Kidney epithelial cell (primary cell): ENCODE results near the genes NAA30, GPR135 and SIX6.

- RAMPAGE, long total RNA: no peak
- RRBS: no CpG with 5 or more reads among the region's 5 CpGs
These were observed 208.1 kb downstream of the EXOC5 start for GRCh38 chr14:57060590-57060965.

GRCh38 chr14:57390129-57390859 is at the start of gene NAA30:
NAA30 (plus strand) TSS chr14:57390586.
- RAMPAGE, long total RNA: no peak
- RRBS: 0% methylated on average over 8 of the region's 61 CpGs

DNA sequence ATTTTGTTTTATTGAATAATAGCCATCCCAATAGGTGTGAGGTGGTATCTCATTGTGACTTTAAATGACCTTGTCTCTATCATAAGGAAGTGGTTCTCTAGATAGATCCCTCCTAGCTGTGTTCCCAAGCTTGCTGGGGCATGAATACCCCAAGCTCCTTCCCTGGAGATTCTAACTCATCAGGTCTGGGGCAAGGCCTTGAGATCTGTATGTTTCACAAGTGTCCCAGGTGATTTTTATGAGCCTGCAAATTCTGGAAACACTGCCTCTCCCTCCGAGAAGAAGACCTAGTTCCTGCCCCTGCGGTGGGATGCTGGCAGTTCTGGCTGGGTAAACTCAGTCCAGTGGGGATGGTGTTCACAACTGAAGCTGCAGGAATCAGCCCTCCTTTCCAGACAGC is 135.7 kb upstream of the SLC35F4 start:
- RAMPAGE, long total RNA: no peak
- RRBS: no CpG with 5 or more reads among the region's 2 CpGs

- RAMPAGE, long total RNA: no peak
- RRBS: no CpG with 5 or more reads among the region's 24 CpGs
These were observed 5.0 kb upstream of the PSMA3 start for GRCh38 chr14:58239336-58240355.

GRCh38 chr14:58293102-58293699 is 5.2 kb upstream of the ARID4A start:
- RAMPAGE, long total RNA: no peak
- RRBS: no CpG with 5 or more reads among the region's 14 CpGs

DNA sequence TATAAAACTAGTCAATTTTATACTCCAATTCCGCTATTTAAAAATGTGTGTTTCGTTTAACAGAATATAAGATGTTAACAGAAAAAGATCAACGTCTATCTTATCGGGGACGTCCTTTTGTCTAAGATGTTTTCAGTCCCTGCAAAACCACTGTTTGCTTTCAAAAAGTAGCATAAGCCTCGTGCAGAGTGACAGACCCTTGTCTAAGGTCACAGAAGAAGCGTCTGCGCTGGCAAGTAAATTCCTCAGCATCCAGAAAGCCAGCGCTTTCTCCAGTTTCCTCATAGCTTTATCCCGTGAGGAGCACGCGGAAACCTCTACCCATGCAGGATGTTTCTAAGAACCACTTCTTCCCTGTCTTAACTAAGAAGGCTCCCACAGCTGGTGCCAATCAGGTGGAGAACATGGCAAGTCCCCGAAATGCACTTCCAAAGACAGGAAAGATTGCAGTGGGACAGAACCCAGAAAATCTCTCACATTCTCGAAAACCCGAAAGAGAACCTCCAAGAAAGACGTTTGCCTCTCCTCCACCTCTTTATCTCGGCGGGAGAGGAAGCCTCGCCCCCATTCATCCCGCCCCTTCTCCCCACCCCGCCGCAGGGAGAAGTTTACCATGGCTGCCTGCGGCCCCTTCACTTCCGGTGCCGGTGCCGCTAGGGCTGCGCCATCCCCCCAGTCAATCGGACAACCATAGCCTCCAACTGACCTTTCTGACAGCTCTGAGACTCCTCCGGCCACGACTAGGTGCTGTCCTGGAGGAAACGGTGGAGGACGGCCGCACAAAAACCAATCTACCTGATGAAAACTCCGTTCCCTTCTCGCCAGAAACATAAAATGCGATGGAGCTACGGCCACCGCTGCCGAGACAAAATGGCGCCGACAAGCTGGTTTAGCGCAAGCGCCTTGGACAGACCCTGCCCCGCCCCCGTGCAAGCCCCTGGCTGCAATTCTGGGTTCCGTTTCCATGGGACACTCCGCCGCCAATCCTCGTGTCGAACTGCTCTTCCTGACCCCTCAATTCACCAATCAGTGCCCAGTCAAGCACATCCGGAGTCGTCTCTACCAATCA is 772 bp upstream of the ARID4A start:
- RAMPAGE, long total RNA: start-site peak on the minus strand centred at position 876 of the sequence, 28 bp wide, 107 and 112 reads in 2 replicates
- RRBS: 3% methylated on average over 4 of the region's 52 CpGs

DNA sequence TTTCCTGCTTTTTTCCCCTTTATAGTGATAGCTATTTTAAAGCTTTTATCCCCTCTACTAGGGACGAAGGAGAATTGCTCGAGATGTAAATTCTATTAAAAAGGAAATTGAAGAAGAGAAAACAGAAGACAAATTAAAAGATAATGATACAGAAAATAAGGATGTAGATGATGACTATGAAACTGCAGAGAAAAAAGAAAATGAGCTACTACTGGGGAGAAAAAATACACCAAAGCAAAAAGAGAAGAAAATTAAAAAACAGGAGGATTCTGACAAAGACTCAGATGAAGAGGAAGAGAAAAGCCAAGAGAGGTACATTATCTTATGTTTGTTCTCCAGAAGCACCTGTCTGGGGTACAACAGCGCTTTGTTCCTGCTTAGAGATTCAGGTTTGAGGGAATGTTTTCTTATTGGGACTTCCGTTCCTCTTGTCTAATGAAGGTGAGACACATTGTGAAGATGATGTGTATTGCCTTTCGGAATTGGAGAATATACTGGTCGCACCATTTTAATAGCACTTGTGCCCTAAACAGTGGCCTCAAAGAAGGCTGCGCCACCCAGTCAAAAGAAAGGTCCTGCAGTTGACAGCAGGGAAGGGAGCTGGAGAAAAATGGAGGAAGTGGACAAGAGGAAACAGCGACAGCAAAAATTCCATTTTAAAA is 44.6 kb upstream of the TOMM20L start:
- RAMPAGE, long total RNA: no peak
- RRBS: no CpG with 5 or more reads among the region's 8 CpGs

DNA sequence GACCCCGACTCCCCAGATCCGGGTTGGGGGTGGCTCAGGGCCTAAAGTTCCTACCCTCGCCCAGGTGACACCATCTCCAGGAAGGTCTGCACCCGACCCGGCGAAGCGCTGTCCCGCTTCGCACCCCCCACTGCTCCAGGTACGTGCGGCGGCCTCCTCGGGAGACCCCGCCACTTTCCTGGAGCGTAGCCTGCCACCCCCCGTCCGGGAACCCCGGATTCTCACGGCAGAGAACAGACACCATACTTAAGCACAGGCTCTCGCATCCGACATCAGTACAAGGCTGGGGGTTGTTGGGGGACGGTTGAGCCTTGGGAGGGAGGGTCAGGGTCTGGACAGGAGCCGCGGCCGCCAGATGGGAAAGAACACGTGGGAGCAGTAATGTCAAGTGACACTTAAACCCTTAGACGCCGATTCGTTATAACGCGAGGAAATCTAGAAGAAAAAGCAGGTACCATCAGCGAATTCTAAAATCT is 485 bp downstream of the TIMM9 start:
- RAMPAGE, long total RNA: start-site peak on the minus strand centred at position 359 of the sequence, 18 bp wide, 74 and 117 reads in 2 replicates
- RRBS: 3% methylated on average over 3 of the region's 32 CpGs

DNA sequence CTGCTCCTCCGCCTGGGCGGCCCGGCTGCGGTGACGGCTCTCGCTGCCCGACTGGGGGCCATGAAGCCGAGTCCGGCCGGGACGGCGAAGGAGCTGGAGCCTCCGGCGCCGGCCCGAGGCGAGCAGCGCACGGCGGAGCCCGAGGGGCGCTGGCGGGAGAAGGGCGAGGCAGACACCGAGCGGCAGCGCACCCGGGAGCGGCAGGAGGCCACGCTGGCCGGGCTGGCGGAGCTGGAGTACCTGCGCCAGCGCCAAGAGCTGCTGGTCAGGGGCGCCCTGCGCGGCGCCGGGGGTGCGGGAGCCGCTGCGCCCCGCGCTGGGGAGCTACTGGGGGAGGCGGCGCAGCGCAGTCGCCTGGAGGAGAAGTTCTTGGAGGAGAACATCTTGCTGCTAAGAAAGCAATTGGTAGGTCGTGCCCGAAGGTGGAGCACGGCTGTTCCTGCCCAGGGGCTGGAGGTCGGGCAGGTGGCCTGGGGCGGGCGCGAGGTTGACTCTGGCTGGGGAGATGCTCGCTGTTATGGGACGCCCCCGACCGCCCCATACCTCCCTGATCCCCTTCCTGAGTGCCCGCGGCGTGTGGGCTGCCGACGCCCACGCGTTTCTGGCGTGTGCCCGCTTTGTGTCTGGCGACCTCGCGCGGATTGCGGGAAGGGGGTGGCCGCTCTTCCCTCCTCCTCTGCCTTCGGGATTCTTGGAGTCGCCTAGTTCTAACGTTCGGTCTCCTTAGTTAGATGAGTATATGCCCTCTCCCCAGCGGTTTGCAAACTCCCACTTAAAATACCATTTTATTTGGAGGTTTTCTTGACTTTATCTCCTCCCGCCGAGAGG is 595 bp downstream of the DACT1 start:
- RAMPAGE, long total RNA: no peak
- RRBS: under 1% methylated on average over 28 of the region's 81 CpGs

DNA sequence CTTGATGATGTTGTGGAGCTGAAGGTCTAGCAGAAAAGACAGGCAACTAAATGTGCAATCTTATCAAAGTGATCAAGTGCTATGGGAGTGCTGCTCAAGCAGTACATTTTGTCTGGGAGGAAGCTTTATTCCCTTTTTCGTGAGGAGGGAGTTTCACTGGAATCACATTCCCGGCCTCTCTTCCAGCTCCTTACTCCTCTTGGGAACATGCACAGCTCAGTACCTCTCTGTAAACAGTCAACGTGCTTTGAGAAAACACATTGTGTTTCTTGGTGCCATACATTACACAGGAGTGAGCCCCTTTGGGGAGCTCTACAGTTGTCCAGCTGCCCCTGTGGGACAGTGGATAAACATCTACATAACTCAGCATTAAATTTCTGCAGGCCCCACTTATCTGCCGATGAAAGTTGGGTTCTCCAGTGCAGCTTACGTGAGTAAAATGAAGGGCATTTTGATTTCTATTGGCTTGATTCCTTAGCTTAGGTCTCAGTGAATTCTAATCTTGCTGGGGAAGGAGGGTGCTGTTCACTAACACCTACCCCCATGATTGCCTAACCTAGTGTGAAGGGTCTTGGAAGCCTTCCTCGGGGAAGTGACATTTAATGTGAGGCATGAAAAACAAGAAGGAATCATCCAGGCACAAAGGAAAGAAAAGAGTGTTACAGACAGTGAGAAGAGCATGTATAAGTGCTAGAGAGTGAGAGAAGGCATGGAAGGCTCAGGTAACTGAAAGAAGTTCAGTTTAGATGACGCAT is 80.8 kb downstream of the DAAM1 start:
- RAMPAGE, long total RNA: no peak
- RRBS: no CpG with 5 or more reads among the region's 7 CpGs

DNA sequence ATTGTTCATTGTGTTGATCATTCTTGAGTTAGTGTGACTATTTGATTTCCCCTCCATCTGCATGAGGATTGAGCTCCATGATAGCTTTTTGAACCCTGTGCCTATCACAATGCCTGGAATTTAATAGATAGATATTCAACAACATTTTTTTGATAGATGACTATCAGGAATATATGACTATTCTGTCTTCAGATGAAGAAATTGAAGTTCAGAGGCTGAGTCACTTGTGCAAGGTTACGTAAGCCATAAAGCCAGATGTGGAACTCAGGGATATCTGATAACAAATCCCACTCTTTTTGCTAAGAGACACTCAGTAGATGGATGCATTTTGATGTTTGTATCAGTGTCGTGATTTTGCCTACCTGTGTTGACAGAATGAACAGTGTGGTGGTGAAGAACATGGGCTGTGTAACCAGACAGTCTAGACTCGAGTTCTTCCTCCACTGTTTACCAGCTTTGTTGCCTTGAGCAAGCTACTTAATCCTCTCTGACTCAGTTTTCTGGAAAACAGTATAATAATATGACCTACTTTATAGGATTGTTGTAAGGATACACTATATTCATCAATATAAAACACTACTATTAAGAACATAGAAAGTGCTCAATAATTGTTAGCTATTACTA is 93.9 kb downstream of the DAAM1 start:
- RAMPAGE, long total RNA: no peak
- RRBS: no CpG with 5 or more reads among the region's 3 CpGs

- RAMPAGE, long total RNA: no peak
These were observed 131.3 kb downstream of the GPR135 start for GRCh38 chr14:59333786-59334303.

GRCh38 chr14:59464520-59465563 is at the start of gene GPR135:
GPR135 (minus strand) TSS chr14:59465380.
- RAMPAGE, long total RNA: no peak
- RRBS: 2% methylated on average over 31 of the region's 135 CpGs

DNA sequence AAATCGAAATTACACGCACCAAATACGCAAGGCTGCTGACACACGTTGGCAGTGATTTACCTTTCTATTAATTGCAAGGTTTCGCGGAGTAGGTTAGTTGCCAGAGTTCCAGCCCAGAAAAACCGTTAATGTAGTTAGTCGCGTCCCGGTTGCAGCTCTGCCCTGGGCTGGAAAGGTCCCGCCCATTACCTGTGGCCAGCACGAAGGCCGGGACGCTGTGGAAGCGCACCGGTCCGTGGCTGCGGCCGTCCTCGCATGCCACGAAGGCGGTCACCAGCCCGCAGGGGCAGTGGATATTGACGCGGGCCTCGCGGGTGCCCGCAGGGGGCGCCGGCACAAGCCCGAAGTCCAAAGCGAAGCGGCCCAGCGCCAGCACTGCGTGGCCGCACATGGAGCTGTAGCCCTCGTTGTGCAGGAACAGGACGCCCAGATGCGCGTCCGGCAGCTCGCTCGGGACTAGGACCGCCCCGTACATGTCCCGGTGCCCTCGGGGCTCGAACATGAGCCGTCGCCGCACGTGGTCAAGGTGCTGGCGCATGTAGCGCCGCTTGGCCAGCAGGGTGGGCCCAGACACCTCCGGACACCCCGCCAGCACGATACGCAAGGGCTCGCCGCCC is 480 bp downstream of the L3HYPDH start:
- RAMPAGE, long total RNA: no peak
- RRBS: 3% methylated on average over 29 of the region's 61 CpGs

GRCh38 chr14:60174883-60175846 is 10.0 kb upstream of the DHRS7 start:
- RAMPAGE, long total RNA: no peak
- RRBS: no CpG with 5 or more reads among the region's 4 CpGs

DNA sequence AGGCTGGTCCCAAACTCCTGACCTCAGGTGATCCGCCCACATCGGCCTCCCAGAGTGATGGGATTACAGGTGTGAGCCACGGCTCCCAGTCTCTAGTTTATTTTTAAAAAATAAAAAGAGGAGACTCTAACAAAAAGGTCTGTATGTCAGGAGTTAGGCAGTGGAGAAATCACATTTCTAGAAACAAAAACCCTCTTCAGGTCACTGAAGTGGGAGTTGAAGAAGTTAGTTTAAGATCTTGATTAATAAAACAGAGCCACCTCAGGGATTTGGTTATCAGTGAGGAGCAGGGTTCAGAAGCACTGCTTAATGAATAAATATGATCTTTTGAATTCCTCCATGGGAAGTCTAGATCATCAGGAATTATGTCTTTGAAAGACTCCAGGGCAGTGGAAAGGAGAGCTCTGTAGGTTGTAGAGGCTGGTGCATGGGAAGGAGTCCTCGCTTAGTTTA is 29.7 kb upstream of the DHRS7 start:
- RAMPAGE, long total RNA: no peak
- RRBS: no CpG with 5 or more reads among the region's 4 CpGs

DNA sequence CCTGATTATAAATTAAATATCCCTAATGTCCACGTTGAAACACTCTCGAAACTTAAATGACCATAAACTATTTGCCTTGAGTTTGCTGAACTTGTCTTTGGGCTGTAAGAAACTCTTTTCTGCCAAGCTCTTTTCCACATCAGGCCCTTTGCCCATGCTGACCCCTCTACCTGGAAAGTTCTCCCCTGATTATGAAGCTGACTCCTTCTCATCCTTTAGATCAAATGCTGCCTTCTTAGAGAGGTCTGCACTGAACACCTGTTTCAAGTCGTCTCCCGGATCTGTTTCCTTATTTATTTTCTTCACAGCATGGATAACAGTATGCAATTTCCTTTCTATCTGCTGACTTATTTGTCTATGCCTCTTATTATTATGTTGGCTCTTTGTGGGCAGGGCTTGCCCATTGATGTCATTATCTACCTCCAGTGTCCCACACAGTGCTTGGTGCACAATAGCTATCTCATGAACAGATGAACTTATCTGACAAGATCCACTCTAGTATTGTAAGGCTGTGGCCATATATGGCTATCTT is 4.0 kb upstream of the PPM1A start:
- RAMPAGE, long total RNA: no peak
- RRBS: no CpG with 5 or more reads among the region's 4 CpGs

- RAMPAGE, long total RNA: no peak
- RRBS: no CpG with 5 or more reads among the region's 8 CpGs
These were observed 14.0 kb downstream of the PPM1A start for GRCh38 chr14:60262972-60263387.

GRCh38 chr14:60292200-60293318 is 43.5 kb downstream of the PPM1A start:
- RAMPAGE, long total RNA: no peak
- RRBS: no CpG with 5 or more reads among the region's 7 CpGs

- RAMPAGE, long total RNA: no peak
- RRBS: 2% methylated on average over 12 of the region's 26 CpGs
These were observed at the start of gene SIX6 for GRCh38 chr14:60508823-60509214. SIX6 (plus strand) TSS chr14:60509146.